ENCODE measurements around the gene LEKR1.

GRCh38 chr3:152348119-152349403 is 79.8 kb downstream of the MBNL1 start:
- PRO-cap = no peak

DNA sequence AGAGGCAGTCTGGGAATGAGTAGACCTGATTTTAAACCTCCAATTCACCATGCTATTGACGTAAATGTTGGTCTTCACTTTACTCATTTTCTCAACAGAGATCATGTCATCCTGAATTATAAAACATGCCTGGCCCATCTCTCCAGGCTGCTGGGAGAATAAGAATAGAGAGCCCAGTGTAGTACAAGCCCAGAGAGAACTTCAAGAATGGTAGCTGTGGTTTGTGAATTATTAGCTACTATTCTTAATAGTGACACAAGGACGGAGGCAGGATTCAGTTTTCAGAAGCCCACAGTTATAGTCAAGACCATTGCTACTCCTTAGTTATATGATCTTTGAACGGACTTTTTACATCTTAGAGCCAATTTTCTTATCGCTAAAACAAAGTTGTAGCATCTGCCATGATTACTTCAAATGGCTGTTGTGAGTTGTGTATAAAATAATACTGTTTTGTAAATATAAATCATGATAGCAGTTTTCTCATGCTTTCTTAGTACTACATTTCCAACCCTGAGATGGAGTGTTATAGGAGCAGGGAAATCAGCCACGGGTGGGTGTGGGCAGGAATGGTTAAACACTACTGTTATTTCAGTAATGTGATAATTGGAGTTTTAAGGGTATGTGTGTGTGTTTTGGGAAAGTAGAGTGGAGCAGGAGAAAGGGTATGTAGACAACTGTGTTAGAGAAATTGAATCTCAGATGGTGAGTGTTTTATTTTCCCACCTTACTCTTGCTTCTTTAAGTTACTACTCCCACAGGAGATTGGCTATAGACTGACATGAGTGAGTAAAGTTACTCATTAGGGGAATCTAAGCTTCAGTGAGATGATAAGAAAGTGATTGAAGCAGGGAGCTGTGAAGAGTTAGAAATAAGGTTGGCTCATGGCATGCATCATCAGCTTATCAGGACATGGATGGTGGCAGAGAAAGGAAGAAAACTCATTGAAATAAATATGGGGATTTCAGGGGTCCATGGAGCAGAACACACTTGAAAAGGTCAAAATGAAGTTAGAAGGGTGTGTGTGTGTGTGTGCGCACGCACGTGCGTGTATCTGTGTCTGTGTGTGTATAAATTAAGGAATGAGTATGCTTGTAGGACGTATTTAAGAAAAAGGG is 88.6 kb downstream of the MBNL1 start:
- PRO-cap = no peak

DNA sequence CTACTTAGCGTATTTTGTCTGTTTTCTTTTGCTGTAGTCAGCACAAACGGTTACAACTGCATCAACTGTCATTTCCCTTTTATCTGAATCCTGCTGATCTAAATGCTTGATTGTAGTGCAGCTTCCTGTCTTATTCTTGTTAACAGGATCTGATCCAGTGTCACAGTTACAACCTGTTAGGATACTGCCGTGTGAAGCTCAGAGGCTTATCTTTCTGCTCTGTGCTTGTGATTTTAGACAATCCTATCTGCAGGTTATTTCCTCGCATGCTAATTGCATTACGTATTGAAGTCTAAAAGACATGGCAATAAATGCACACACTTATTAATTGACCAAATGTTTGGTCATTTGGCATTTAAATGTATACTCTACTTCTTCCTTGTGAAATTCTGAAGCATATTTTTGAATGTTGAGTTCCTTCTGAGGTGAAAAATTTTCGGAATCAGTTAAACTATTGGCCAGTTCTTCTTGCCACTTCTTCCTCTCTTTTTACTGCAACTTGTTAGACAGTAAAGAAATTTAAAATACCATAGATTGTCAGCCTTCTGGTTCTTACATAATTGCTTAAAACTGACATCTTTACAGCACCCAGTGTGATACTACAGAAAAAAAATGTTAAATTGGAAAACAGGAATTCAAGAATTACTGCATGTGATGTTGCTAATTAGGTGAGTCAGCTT is 168.2 kb downstream of the MBNL1 start:
- PRO-cap = no peak

- PRO-cap = no peak
Observed at GRCh38 chr3:153221523-153222244, 59.7 kb downstream of the RAP2B start.

GRCh38 chr3:153293196-153293672 is 131.2 kb downstream of the RAP2B start:
- PRO-cap = no peak

GRCh38 chr3:154135389-154136006 is 14.3 kb downstream of the ARHGEF26 start:
- PRO-cap = no peak

- PRO-cap = no peak
Observed at GRCh38 chr3:155111031-155111834, 31.1 kb downstream of the MME start.

- PRO-cap = no peak
Observed at GRCh38 chr3:155325320-155325964, 32.0 kb upstream of the STRIT1 start.

GRCh38 chr3:156142719-156143714 is 22.6 kb downstream of the KCNAB1 start:
- PRO-cap = no peak

DNA sequence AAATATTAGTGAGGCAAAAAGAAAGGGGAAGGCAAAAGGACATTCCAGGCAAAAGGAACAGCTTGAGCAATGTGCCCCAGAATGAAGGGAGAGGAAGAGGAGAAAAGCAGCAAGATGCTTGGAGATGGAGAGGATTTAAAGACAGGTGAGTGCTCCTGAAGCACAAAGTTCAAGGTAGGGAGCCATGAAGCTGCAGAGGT is 26.4 kb downstream of the SSR3 start:
- PRO-cap = no peak

GRCh38 chr3:156674735-156674861 is 208 bp downstream of the TIPARP start:
- PRO-cap = no peak

DNA sequence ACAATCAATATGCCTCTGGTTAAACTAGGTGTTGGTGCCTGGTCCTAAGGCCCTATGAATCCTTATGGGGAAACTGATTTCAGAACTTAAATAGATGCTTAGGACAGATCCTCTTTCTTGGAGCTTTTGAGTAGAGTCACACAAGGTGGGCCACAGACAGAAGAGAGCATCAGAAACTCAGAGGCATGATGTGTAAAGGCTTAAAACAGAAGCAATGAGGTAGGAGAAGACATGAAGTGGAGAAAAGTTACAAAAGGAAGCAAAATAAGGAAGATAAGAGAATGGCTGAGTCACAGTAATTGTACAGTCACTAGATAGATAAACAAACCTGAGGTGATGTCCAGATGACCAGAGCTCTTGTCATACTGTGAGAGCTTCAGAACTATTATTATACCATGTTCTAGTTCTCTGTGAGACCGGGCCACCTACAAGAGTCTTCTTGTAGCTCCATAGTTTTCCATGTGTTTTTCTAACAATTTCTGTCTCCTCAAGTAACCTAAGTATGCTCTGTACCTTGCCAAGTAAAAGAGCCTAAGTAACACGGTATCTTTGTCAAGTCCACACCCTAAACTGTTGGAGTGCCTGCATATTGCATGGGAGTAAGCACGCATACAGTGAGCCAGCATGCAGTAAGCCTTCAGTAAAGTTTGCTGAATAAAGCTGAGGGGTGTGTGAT is 44.5 kb upstream of the LEKR1 start:
- PRO-cap = no peak

DNA sequence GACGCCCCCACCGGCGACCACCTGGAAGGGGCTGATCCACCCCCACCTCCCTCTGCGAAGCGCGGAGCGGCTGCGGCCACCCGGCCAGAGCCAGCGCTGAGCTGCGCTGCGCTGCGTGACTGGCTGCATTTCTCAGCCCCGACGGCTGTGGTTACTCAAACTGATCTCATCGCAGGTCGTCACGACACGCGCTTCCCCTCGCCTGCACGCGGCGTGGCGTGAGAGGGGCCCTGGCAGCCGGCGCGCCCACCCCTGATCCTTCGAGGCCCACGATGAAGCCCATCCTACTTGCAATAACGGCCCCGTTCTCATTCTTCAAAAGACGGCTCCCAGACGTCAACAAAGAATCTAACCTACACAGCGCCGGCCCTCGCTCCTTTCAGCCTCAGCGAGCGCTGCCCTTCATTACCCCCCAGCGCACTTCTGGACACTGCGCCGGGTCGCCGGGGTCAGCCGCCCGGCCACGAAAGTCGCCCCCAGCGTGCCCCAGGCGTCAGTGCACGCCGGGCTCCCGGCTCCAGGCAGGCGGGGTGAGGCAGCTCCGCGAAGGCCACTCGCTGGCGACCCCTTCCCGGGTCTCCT is 10.0 kb upstream of the LEKR1 start:
- PRO-cap = no peak

DNA sequence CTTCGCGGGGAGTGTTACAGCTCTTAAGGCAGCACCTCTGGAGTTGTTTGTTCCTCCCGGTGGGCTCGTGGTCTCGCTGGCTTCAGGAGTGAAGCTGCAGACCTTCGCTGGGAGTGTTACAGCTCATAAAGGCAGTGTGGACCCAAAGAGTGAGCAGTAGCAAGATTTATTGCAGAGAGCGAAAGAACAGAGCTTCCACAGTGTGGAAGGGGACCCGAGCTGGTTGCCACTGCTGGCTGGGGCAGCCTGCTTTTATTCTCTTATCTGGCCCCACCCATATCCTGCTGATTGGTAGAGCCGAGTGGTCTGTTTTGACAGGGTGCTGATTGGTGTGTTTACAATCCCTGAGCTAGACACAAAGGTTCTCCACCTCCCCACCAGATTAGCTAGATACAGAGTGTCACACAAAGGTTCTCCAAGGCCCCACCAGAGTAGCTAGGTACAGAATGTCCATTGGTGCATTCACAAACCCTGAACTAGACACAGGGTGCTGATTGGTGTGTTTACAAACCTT is 4.3 kb upstream of the LEKR1 start:
- PRO-cap = no peak

GRCh38 chr3:156825855-156826387 is at the start of gene LEKR1:
TSS of gene LEKR1 (plus strand) at chr3:156826353.
- PRO-cap = unidirectional peak, minus-strand start at chr3:156826222

- PRO-cap = no peak
Observed at GRCh38 chr3:157077423-157078090, 82.4 kb downstream of the CCNL1 start.

- PRO-cap = no peak
Observed at GRCh38 chr3:157149648-157150547, 10.0 kb downstream of the CCNL1 start.

DNA sequence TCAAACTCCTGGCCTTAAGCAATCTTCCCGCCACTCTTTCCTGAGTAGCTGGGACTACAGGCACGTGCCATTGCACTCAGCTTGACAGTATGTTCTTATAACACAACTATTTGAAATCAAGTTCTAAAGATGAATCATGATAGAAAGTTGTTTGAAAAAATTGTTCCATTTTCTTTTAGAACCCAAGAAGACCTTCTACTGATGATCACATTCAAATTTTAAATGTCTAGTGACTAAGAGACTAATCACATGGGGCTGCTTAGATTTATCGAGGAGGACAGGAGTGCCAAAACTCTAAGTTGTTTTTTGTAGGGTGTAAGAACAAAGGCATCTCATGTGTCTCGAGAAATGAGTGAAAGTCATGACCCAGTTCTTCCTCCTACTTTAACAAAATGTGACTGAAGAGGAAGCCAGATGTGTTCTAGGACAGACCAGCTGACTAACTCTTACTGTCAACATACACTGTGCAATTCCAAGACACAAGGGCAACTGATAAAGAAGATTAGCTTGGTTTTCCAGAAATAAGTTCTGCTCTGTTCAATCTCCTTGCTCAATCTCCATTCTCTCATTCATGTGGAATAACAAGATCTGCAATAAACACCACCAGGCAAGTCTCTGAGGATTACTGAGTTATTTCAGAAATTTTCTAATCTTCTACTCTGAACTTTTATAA is 122.5 kb upstream of the CCNL1 start:
- PRO-cap = no peak

DNA sequence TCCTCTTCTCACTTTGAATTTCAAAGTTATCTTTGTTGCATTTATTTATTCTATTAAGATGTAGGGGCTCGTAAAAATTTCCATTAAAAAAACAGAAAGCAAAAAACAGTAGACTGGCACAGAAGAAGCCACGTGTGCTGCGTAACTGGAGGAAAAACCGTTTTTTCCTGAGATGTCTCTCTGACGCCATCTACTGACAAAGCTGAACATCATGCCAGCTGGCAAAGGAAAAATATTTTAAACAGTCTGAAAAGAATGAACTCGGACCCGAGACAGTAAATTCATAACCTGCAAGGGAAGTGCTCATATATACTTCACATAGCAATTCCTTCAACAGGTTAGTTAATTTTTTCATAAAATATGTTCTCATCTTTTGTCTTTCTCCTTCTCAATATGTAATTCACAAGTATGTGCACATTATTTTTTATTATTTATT is 10.5 kb upstream of the MFSD1 start:
- PRO-cap = no peak

GRCh38 chr3:158809552-158810230 is 7.8 kb downstream of the MFSD1 start:
- PRO-cap = no peak